Tongue (tissue), 2 donors: ENCODE measurements around a stretch of chr7.

GRCh38 chr7:158957911-158958329 is 101.6 kb downstream of the DYNC2I1 start:
- RAMPAGE, long total RNA: no peak

DNA sequence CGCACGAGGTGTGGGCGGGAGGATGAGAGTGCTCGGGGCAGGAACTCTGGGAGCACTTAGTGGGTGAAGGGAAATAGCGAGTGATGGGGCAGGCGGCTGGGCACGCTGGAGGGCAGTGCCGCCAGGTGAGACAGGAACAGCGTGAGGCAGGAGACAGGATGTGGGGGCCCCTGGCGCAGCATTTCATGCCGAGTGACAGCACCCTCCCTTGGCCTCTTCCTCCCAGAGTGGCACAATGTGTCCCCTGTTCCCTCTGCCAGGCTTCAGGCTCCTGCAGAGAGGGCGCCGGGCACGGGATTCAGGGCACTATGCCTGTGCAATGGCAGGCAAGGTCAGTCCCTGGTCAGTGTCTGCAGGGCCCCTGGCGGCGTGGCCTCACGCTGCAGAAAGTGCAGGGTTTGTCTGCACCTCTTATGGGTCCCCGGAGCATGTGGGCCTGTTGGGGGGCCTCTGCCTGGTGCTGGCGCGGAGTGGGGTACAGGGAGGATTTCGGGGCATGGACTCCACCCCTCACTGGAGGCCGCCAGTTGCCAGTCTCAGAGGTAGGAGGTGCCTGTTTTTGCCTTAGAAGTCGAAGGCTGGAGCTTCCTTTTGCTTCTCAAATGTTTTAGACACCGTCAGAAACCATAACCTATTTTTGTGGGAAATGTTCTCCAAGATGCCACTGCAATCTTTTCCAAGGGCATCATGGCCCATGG is 60.3 kb downstream of the VIPR2 start:
- RAMPAGE, long total RNA: no peak

- RAMPAGE, long total RNA: no peak
Measured at GRCh38 chr7:159096804-159097648, 47.6 kb downstream of the VIPR2 start.

DNA sequence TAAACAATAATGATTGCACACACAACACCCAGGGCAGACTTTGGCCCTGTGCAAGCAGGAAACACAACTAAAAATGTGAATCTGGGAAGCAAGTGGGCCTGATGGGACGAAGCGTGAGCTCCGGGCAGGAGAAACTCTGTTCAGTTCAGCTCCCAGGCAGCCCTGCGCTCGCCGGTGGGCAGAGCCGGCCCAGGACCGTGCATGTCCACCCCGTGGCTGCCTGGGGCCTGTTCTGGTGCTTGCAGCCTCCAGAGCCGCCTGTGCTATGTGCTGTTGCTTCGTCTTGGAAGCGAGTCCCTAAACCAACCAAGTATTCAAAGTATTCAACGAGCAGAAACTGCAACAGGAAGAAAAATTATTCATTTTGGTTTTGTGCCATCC is 45.9 kb downstream of the VIPR2 start:
- RAMPAGE, long total RNA: no peak

DNA sequence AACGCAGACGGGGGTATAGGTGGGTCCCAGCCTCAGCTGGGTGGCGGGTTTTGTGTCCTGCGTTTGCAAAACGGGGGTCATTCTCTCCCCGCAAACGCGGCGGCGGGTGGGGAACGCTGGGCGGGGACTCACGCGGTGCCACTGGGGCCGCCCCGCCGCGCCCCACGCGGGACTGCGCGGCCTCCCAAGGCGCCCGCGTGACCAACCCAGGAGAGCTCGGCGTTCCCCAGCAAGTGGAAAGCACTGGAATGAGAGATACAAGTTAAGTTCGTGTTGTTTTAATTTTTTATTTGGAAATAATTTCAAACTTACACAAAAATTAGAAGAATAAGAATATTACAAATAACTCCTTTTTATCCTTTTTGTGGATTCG is 898 bp upstream of the VIPR2 start:
- RAMPAGE, long total RNA: no peak

GRCh38 chr7:159198274-159198789 is 53.7 kb upstream of the VIPR2 start:
- RAMPAGE, long total RNA: no peak

GRCh38 chr7:159211411-159211868 is 66.8 kb upstream of the VIPR2 start:
- RAMPAGE, long total RNA: no peak